Neural crest cell (in vitro differentiated cells): Measurements from ENCODE around the genes KCTD15, PDCD2L, ZNF792 and GRAMD1A.

DNA sequence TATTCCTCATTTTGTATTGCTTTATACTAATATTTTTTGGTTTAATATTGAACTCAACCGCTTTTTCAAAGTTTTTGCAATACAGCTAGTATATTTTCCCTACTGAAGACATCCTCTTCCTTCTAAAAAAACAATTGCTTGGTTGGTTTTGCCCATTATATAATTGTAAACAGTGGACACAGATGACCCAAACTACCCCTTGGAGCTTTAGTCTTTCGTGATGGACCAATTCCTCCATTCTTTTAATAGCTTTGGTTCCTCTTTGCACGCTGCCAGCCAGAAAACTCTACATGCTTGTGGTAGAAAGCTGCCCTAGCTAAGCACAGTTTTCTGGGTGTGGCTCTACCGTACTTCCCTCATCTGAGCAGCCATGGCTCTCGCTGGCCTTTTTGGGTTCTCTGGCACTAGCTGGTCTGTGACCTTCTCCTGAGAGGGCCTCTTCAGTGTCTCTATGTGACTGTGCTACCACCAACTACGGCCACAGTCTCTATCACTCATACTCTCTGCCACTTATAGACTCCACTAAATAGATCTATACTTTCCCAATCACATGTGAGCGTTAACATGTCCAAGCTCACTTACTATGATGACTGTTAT, 29.9 kb upstream of the CEBPA start:
- PRO-cap = no peak

- PRO-cap = no peak
Observed at GRCh38 chr19:33388373-33388874, 14.9 kb downstream of the CEBPG start.

- PRO-cap = no peak
Observed at GRCh38 chr19:33399937-33400733, 26.6 kb downstream of the CEBPG start.

DNA sequence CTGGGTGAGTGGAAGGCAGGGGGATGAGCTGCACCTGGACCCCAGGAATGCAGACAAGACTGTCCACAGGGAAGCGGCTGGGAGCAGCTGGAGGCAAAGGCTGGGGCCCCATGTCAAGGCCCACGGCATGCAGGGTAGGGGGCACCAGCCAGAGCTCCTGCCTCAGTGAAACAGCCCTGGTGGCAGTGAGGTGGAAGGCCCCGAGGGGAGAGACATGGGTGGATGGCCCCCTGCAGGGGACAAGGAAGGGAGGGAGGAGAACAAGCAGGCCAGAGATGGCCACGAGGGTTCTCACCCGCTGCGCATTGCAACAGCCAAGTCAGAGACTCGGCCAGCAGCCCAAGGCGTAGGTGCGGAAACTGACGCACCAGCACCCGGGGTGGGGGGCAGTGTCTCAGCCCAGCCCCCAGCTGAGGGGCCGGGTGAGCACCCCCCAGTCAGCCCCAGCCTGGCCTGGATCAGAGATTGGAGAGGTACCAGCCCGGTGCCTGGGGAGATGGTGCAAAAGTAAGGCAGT, 34.3 kb downstream of the PEPD start:
- PRO-cap = no peak

DNA sequence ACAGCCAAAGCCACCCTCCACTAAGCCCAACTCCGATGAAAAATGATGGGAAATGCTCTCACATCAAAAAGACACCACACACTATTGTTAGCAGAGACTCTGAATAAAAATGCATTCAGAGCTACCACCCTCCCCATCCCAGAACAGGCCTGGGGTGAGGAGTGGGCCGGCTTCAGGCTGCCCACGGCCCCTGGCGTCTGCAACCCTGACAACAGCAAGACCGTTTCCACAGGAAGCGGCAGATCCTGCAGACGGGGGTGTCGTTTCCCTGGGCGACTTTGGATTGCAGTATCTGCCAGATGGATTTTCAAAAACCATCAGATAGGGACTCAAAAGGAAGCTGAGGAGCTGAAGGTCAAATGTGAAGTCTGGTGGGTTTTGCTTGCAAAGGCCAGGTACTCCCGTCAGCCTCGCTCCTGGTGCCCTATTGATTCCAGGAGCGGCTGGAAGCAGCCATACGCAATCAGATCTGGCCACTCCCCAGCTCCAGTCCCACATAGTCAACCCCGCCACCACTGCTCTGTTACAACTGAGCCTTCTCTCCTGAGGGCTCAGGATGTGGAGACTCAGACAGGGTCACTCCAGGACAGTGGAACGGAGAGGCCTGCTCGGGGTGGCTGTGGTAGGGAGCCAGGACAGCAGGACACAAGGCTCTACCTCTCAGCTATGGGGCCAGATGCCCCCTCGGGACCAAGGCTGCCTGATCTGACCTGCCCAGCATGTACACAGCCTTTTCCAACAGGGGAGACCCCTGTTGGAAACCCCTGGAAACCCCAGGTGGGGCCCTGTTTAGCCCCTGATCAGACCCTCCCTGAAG, 14.1 kb downstream of the PEPD start:
- PRO-cap = no peak

DNA sequence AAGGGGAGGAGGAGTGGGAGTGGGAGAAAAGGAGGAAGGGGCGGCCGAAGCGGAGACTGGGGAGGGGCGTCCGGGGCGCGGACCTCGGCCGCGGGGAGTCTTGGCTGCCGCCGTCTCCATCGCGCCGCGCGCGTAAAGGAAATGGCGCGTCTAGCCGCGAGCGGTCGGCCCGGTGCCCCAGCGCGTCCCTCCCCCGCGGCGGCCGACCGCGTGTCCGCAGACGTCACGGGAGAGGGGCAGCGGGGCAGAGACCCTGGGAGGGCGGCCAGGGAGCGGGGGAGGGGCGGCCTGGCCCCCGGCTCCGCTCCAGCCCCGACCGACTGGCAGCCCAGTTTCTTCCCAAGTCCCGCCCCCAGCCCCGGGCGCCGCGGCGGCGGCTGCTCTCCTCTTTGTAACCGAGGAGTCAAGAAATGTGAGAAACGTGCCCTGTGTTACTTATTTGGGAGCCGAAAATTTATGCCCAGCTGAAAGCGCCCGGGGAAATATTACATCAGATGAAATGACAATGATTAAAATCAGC, 918 bp upstream of the KCTD15 start:
- PRO-cap = bidirectional peak, plus-strand start outside the sequence, minus-strand start at position 142 of the sequence; bidirectional peak, plus-strand start at position 392 of the sequence, minus-strand start at position 345 of the sequence

DNA sequence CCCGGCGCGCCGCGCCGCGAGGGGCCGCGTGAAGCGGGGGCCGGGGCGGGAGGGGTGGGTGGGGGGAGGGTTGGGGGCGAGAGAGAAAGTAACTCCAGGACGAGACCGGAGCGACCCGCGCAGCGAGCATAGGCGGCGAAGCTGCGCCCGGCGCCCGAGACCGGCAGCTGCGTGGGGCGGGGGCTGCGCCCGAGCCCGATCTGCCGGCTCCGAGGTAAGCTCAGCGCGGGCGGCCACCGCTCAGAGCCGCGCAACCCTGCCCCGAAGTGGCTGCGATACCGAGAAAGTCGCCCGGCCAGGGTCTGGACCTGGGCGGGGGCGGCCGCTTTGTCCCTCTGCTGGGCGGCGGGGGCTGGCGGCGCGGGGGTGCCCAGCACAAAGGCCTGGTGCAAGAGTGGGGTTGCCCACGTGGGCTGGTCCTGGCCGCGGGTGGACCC, at the start of gene KCTD15:
Gene KCTD15 (plus strand): TSS at position 97 of the 437 bp plus-strand sequence.
- PRO-cap = bidirectional peak, plus-strand start at position 102 of the sequence, minus-strand start at position 268 of the sequence

DNA sequence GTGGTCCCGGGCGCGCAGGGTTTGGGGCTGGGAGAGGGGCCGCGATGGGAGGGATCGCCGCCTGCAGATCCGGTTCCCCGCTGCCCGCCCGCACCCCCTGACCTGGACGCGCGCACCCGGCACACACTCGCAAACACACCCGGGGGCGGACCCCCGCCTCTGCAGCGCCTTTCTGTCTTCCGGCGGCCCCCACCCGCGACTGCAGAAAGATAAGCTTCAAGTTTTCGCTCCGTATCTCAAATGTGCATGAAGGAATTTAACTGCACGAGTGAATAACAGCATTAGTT, 799 bp downstream of the KCTD15 start:
- PRO-cap = no peak

- PRO-cap = no peak
Observed at GRCh38 chr19:34300410-34300696, 46.0 kb downstream of the GARRE1 start.

GRCh38 chr19:34309611-34310204, 55.3 kb upstream of the GPI start:
- PRO-cap = no peak

GRCh38 chr19:34403756-34404516, at the start of gene PDCD2L:
Gene PDCD2L (plus strand): TSS chr19:34404399.
- PRO-cap = bidirectional peak, plus-strand start at chr19:34404412, minus-strand start at chr19:34404290

DNA sequence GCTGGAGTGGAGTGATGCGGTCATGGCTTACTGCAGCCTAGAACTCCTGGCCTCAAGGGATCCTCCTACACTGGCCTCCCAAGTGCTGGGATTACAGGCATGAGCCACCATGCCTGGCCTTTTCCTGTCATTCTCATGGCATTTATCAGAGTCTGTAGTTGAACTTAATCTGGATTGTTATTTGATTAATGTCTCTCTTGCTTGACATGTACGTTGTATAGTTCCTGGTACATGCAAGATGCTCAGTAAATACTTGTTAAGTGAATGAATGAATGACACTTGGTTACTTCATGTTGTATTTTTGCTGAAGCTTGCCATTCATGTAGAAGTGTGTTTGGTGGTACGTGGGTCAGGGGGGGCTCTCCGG, 3.1 kb downstream of the UBA2 start:
- PRO-cap = no peak

GRCh38 chr19:34466648-34467203, 14.8 kb upstream of the WTIP start:
- PRO-cap = no peak

DNA sequence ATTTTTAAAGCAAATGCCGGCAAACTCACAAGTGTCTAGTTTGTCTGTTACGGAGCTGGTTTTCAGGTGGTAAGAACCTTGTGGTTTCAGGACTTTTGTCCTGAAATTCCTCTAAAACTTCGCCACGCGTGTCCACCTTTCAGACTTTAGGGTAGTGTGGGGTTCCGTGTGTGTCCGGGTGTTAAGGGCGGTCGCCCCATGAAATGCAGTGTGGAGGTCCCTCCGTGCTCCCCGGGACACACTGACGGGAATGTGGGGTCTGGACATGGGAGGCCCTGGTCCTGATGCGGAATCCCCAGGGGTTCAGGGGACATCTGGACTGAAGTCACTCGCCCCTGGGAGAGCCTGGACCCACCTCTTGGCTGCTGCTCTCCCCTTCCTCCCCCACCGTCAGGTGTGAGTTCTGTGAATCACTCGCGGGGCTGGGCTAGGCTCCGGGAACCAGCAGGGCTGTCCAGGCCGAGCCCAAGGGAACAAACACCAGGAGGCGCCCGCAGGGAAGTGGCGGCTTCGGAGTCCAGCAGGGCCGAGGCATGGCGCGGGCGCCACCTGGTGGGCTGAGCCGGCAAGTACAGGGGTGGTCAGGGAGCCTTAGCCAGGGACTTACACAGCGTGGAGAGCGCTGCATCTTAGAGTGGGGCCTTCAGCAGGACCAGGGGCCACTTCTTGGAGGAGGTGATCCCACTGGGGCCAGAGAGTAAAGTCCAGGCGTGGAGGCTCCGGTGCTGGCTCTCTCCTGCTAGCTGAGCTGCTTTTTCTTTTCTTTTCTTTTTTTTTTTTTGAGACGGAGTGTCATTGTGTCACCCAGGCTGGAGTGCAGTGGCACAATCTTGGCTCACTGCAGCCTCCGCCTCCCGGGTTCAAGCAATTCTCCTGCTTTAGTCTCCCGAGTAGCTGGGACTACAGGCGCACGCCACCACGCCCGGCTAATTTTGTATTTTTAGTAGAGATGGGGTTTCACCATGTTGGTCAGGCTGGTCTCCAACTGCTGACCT, 19.9 kb downstream of the WTIP start:
- PRO-cap = no peak

DNA sequence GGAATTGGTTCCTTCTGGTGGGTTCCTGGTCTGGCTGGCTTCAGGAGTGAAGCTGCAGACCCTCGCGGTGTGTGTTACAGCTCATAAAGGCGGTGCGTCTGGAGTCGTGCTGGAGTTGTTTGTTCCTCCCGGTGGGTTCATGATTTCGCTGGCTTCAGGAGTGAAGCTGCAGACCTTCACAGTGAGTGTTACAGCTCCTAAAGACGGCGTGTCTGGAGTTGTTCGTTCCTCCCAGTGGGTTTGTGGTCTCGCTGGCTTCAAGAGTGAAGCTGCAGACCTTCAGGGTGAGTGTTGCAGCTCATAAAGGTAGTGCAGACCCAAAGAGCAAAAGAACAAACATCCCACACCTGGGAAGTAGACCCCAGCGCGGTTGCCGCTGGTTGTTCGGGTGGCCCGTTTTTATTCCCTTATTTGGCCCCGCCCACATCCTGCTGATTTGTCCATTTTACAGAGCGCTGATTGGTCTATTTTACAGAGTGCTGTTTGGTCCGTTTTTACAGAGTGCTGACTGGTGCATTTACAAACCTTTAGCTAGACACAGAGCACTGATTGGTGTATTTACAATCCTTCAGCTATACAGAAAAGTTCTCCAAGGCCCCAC, 1.2 kb downstream of the SCGB2B2 start:
- PRO-cap = no peak

- PRO-cap = no peak
Observed at GRCh38 chr19:34733098-34733769, 809 bp upstream of the ZNF181 start.

- PRO-cap = no peak
Observed at GRCh38 chr19:34904774-34905942, 21.5 kb upstream of the ZNF30 start.

GRCh38 chr19:34963886-34964517, at the start of gene ZNF792:
Gene ZNF792 (minus strand): TSS chr19:34964229.
- PRO-cap = bidirectional peak, plus-strand start at chr19:34964135, minus-strand start at chr19:34964225; bidirectional peak, plus-strand start at chr19:34964364, minus-strand start at chr19:34964282

- PRO-cap = no peak
Observed at GRCh38 chr19:34985330-34986170, 14.6 kb upstream of the GRAMD1A start.

DNA sequence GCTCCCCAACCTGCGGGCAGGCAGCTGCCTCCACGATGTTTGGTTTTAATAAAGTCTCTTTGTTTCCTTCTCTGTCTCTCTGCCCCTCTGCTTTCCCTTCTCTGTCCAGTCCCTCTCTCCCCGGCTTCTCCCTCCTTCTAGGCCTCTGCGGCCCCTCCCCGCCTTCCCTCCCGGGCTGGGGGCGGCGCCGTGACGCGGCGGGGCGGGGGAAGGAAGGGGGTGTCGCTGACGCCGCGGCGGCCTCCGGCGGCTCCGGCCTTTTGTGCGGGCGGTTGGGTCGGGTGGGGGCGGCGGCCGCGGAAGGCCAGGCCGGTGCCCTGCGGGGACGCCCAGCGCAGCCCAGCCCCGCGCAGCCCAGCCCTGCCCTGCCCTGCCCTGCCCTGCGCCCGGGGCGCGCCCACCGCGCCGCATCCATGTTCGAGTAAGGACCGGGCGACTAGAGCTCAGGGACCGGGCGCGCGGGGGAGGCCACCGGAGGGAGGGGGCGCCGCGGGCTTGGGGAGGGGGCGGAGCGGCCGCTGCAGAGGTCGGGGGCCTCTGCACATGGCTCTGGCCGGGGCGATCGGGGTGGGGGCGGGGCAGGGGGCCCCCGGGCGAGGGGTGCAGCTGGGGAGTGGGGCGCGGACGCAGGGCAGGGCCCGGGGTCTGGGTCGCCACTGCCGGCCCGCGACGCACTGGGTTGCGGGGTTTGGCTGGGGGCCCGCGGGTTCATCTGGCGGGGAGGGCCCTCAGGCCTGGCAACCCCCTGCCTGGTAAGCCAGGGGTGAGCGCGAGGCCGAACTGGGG, at the start of gene GRAMD1A:
Gene GRAMD1A (plus strand): TSS at position 258 of the 786 bp plus-strand sequence.
- PRO-cap = bidirectional peak, plus-strand start at position 70 of the sequence, minus-strand start at position 119 of the sequence; bidirectional peak, plus-strand start at position 263 of the sequence, minus-strand start at position 314 of the sequence; bidirectional peak, plus-strand start at position 439 of the sequence, minus-strand start at position 423 of the sequence